ENCODE results near the genes SDAD1 and CXCL9.

- PRO-cap, result no peak
Observed at GRCh38 chr4:75645017-75645880, 14.9 kb upstream of the CDKL2 start.

DNA sequence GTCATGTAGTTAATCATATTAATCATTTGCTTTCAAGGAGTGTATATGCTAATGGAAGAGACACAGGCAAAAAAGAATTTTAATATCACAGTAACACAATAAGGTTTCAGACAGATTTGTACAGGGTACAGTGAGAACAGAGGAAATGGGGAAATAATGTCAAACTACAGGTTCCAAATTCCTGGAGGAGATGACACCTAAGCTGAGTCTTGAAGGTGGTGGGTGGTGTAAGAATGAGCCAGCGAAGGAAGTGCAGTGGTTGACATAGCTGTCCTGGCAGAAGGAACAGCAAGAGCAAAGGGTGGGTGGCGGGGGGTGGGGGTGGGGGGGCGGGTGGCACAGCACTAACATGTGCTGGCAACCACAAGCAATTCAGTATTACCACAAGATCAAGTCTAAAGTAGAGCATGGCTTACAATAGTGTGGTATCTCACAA lies 13.1 kb upstream of the G3BP2 start:
- PRO-cap, result no peak

DNA sequence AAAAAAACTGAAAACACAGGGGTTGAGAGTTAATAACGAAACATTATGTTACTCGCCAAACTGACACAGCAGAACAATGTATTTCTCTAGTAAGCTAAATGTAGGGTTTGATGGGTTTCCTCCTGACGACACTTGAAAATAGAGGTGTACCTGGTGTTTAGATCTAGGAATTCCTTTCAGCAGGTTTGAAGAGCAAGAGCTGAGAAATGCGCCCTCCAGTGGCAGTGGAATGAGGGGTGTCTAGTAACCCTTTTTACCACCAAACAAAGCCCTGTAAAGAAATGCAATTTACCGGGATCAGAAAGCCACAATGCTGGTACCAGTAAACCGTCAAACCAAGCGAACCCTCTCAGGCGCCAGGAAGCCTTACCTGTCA lies 483 bp upstream of the USO1 start:
- PRO-cap, result no peak

- PRO-cap, result no peak
Observed at GRCh38 chr4:75770644-75771324, 46.4 kb downstream of the USO1 start.

DNA sequence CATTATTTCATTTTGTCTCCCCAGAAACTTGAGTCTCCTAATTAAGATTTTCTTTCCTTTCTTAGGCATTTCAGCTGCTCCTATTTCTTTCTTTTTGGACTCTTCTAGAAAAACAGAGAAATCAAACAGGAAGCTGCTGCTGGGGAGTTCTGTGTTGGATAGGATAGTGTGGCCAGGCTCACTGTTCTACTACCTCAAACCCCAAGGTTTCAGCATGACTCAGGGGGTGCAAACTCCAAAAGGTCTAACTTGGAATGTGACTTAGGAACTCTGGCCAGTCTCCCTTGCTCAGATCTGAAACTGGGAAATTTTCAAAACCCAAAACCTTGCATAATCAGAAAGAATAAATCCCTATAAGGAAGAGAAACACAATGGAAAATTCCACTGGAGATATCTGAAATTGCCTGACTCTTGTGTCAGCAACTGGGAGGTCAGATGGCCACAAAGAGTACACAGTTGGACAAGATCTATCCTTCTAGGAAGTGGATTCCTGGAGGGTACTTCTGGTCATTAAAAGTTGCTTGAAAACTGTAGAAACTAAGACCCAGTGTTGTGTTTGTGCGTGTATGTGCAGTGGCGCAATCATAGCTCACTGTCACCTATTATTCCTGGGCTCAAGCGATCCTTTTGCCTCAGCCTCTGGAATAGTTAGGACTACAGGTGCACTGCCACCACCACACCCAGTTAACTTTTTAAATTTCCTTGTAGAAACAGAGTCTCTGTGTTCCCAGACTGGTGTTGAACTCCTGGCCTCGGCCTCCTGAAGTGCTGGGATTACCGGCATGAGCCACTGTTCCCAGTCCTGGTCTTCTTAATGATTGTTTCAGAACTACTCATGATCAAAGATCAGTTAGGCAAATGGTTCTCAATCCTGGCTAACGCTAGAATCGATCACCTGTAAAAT lies 58.0 kb downstream of the PPEF2 start:
- PRO-cap, result no peak

- PRO-cap, result bidirectional peak, plus-strand start at chr4:75991059, minus-strand start at chr4:75990939
Observed at GRCh38 chr4:75990632-75991236, at the start of gene SDAD1. SDAD1 (minus strand) TSS chr4:75990945.

GRCh38 chr4:76007241-76007570 lies at the start of gene CXCL9:
CXCL9 (minus strand) TSS chr4:76007509.
- PRO-cap, result no peak

- PRO-cap, result no peak
Observed at GRCh38 chr4:76053631-76054327, 17.9 kb upstream of the CXCL11 start.

DNA sequence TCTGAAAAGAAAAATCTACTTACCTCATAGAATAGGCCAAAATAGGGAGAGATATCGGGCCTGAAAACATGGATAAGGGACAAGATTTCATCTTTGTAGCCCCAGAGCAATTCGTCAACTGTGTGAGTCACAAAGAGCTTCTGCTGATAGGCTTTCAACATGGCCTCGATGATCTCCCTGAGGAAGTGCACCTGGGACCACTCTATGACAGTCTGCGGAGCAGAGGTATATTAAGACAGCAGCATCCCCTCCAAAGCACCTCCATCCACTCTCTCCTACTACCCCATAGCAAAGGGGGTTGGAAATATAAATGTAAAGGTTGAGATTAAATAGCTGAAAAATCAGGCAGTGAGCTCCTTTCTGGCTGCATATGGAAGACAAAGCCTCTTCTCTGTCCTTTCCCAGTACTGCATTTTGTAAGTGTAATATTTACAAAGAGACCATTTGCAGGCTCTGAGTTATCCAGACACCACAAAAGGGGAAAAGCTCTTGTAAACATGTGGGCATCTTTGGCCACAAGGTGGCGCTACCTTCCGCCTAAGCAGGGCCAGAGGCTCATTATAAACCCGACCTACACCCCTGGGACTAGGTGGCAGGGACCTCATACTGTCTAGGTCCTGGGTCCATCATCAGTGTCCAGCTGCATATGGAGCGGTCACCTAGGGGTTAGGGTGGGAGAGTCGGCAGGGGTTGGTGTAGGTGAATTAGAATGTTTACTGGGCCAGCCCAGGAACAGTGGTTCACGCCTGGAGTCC lies 31.5 kb upstream of the NUP54 start:
- PRO-cap, result no peak

DNA sequence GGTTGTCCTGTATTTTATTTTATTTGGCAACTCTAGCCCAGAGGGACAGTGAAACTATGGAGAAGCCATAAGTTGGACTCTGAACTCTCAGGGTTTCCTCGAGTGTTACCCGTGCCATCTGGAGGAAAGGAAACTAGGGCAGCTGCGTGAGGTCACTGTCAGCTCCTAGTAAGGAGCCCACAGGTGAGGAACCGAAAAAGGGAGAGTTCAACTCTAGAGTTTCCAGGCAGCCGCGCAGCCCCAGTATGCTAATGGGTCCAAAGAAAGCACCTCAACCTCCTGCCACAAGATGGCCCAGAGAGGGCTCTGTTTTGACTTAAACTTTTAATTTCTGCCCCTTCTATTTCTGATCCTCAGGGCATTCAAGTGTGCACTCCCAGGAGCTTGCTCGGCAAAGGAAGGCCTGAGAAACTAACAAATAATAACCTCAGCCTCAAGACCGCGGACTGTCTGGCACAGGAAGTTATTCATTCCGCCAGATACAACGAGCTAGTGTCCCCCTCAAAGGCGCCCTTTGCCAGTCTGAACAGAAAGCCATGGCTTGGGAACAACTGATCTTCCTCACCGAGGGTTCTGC lies 13.9 kb downstream of the SCARB2 start:
- PRO-cap, result no peak

- PRO-cap, result no peak
Observed at GRCh38 chr4:76277623-76278019, 26.1 kb downstream of the FAM47E start.

- PRO-cap, result no peak
Observed at GRCh38 chr4:76310592-76311108, 4.1 kb downstream of the STBD1 start.

DNA sequence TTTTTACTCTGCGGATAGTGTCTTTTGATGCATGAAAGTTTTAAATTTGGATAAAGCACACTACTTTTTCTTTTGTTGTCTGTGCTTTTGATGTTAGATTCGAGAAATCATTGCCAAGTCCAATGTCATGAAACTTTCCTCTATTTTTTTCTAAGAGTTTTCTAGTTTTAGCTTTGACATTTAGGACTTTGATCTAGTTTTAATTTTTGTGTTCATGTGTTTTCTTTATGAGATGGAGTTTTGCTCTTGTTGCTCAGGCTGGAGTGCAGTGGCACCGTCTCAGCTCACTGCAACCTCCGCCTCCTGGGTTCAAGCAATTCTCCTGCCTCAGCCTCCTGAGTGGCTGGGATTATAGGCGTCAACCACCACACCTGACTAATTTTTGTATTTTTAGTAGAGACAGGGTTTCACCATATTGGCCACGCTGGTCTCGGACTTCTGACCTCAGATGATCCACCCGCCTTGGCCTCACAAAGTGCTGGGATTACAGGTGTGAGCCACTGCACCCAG lies 18.9 kb downstream of the SHROOM3 start:
- PRO-cap, result no peak

DNA sequence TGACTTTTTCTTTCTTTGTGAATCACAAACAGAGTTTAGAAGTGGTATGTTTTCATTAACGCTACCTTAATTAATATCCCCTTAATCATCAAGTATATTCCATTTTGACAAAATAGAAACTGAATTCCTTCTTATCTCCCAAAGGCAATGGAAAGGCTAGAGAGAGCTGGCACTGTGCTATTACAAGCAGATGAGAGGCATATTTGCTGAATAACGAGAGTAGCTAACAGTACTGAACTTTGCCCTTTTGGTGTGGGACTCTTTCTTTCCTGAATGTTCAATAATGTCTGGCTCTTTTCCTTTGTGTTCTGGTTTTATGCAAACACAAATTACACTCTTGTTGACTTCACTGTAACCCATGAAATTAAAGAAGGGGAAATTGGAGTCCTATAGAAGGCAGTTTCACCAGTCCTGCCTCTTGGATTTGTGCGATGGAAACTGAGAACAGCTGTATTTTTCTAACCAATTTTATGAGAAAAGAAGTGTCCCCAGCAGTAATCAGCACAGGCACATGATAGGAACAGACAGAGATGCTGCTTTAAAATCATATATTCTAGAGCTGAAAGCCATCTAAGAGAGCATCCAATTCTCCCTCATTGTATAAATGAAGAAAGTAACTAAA lies 63.6 kb downstream of the SHROOM3 start:
- PRO-cap, result no peak

GRCh38 chr4:76563179-76563930 lies 128.3 kb downstream of the SHROOM3 start:
- PRO-cap, result unidirectional peak, plus-strand start at chr4:76563743

DNA sequence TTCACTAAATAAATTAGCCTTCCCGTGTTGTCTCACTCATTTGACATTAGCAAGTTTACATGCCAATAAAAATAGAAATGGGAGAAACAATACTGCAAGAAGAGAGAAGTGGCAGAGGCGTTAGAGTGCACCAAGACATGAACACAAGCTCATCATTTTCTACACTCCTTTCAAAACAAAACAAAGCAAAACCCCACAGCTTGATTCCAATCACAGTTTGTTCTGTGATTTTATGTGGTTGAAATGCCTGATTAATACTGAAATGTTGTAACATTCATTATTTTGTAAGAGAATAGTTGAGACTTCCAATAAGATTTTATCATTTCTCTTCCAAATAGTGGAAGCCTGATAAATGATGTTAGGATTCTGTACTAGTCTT lies 136.4 kb downstream of the SHROOM3 start:
- PRO-cap, result no peak

DNA sequence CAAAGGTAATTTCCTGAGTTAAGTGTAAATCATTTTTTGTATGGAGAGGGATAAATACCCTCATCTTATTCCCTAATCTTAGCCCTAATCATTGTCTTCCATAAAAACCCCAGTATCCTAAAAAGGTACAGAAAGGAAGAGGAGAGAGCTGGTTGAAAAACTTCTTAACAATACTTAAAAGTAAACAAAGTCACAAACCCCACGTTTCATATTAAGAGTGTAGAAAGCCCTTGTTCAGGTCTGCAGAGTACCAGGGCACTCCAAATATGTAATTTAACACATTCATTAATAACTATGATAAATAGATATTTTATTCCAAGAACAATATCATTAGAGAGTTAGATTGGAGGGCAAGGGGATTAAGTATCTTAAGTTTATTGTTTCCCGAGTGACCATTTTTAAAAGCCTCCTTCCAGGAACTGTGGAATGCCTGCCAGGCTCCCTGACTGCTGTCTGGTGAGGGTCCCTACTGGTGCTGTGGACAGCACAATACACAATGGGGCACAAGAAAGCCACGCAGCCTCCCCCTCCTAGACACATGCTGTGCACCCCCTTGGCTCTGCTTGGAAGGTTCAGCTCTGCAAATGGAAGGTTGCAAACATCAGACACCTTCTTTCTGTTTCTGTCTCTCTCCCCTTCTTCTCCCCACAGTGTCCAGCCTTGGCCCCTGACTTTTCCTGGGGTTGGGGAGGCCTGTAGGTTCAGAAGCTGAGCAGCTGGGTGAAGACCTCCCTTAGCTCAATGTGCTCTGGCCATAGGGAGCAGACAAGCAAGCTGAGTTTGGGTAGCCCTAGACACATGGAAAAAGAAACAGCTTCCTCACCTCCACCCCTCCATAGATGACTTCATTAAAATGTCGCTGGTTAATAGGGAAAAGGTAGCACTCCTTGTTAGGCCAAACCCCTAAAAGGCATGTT lies 153.2 kb downstream of the SHROOM3 start:
- PRO-cap, result no peak

- PRO-cap, result unidirectional peak, plus-strand start at chr4:76623459
Observed at GRCh38 chr4:76623244-76623618, 188.2 kb downstream of the SHROOM3 start.

GRCh38 chr4:76897129-76897586 lies 786 bp downstream of the SOWAHB start:
- PRO-cap, result bidirectional peak, plus-strand start at chr4:76897412, minus-strand start at chr4:76897414

DNA sequence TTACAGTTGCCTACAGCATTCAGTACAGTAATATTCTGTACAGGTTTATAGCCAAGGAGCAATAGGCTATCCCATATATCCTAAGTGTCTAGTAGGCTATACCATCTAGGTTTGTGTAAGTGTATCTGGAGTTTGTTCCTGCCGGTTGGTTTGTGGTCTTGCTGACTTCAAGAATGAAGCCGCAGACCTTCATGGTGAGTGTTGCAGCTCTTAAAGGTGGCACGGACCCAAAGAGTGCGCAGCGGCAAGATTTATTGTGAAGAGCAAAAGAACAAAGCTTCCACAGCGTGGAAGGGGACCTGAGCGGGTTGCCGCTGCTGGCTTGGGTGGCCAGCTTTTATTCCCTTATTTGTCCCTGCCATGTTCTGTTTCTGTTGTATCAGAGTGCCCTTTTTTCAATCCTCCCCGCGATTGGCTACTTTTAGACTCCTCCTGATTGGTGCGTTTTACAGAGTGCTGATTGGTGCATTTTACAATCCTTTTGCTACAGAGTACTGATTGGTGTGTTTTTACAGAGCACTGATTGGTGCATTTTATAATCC lies 40.3 kb downstream of the SEPTIN11 start:
- PRO-cap, result no peak